ENCODE results near the genes USP14, CLUL1 and TYMS.

- PRO-cap: bidirectional peak, plus-strand start at chr18:111913, minus-strand start at chr18:111968; unidirectional peak, minus-strand start at chr18:112159
Measured at GRCh38 chr18:111368-112627, 46.6 kb upstream of the USP14 start.

- PRO-cap: bidirectional peak, plus-strand start at chr18:158557, minus-strand start at chr18:158276; bidirectional peak, plus-strand start at chr18:159080, minus-strand start at chr18:158914
Measured at GRCh38 chr18:158125-159280, at the start of gene USP14. TSS of gene USP14 (plus strand) at chr18:158557.

DNA sequence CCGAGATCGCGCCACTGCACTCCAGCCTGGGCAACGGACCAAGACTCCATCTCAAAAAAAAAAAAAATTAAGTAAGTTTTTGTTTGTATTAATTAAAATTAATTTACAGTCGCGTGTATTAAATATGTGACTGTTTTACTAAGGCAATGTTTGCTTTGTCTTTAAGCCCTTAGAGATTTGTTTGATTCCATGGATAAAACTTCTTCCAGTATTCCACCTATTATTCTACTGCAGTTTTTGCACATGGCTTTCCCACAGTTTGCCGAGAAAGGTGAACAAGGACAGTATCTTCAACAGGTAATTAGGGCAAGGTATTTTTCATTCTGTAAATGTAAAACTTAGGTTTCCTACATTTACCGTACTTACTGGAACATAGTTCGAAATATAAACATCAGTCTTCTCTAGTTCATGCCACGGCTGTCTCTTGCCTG, 38.1 kb downstream of the USP14 start:
- PRO-cap: no peak

- PRO-cap: no peak
Measured at GRCh38 chr18:204130-204741, 45.9 kb downstream of the USP14 start.

GRCh38 chr18:596667-597565, at the start of gene CLUL1:
TSS of gene CLUL1 (plus strand) at chr18:596988.
- PRO-cap: bidirectional peak, plus-strand start at chr18:597004, minus-strand start at chr18:596765

- PRO-cap: unidirectional peak, minus-strand start at chr18:657531; unidirectional peak, minus-strand start at chr18:658259
Measured at GRCh38 chr18:657444-658493, at the start of gene TYMS. TSS of gene TYMS (plus strand) at chr18:657653.

DNA sequence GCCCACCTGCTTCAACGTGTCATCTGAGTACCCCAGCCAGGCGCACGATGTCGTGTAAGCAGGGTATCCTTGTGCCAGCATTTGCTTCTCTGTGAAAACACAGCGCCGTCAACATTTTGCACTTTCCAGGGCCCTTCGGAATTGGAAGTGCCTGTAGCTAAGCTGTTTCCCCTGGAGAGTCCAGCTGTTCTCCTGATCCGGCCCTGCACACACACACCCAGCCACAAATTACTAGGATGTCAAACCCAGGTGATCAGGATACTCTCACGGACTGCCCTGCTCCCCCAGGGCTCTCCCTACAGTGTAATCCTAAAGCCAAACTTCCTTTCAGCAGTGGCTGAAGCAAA, 21.9 kb downstream of the ENOSF1 start:
- PRO-cap: no peak

DNA sequence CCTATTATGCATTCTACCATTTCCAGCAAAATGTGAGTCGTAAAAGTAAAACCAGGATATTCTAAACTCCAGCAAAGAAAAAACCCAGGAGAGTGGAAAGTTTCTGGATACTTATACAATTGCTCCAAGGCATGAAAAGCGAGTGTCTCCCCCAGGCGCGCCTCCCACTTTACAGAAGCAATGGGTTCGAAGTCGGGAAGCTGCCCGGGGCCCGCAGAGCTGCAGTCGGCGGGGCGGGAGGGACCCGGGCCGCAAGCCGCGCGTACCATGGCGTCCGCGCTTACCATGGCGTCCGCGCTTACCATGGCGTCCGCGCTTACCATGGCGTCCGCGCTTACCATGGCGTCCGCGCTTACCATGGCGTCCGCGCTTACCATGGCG, 346 bp downstream of the ENOSF1 start:
- PRO-cap: no peak

DNA sequence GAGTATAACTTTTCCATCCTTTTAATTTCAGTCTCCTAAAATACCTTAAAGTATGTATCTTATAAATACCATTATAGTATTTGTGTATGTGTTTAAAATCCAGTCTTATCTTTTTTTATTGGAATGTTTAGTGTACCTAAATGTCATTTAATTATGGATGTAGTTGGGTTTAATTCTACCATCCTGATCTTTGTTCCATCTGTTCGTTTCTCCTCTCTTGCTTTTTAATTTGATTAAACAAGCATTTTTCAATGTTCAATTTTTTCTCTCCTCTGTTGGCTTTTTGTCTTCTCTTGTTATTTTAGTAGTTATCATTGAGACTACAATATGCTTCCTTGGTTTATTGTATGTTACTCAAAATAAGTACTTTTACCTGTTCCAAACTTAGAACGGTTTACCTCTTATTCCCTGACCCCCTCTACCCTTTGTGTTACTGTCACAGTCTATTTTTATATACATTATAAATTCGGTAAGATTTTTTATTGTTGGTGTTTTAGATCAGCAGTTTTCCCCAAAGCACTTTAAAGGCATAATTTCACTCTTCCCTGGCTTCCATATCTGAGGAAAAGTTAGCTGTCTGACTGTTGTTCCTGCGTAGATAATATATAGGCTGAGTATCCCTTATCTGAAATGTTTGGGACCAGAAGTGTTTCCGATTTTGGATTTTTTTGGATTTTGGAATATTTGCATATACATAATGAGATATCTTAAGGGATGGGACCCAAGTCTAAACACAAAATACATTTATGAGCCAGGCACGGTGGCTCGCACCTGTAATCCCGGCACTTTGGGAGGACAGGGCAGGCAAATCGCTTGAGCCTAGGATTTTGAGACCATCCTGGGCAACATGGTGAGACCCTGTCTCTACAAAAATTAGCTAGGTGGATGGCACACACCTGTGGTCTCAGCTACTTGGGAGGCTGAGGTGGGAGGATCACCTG, 15.1 kb upstream of the ENOSF1 start:
- PRO-cap: no peak

DNA sequence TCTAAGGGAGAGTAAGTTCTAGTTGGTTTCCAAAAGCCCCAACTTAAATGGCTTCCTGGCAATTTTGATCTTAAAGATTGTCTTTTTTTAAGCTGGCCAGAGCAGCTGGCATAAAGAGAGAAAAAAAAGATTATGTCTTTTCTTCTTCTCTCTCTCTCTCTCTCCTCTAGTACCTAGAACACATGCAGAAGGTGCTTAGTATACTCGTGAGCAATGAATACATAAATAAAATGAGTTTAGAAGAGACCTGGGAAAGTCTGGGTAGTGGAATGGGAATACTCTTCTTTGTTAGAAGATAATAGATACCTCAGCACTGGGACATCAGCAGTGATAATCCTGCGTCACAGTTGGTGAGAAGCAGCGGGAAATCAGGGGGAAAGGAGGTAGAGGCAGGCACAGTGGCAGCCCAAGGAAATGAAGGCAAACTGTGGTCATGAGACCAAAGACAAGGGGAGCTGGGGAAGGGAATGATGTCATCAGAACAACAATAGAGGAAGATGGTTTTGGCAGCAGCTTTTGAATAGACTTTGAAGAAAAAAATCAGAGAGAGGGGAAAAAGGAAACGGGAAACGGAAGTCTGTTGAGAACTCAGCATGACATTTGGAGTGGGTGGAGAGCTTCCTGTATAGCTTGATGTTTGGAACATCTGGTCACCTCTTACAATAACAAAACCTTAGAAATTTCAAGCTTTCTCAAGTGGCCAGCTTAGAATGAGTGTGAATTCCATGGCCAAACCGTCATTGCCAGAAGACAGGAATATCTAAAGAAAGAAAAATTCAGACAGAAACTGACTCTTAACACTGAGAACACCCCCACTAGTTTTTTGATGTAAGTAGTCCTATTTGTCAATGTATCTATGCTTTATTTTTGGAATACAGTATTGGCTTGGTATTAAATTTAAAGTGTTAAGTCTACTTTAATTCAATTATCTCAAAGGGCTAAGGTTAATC, 18.3 kb upstream of the YES1 start:
- PRO-cap: no peak

DNA sequence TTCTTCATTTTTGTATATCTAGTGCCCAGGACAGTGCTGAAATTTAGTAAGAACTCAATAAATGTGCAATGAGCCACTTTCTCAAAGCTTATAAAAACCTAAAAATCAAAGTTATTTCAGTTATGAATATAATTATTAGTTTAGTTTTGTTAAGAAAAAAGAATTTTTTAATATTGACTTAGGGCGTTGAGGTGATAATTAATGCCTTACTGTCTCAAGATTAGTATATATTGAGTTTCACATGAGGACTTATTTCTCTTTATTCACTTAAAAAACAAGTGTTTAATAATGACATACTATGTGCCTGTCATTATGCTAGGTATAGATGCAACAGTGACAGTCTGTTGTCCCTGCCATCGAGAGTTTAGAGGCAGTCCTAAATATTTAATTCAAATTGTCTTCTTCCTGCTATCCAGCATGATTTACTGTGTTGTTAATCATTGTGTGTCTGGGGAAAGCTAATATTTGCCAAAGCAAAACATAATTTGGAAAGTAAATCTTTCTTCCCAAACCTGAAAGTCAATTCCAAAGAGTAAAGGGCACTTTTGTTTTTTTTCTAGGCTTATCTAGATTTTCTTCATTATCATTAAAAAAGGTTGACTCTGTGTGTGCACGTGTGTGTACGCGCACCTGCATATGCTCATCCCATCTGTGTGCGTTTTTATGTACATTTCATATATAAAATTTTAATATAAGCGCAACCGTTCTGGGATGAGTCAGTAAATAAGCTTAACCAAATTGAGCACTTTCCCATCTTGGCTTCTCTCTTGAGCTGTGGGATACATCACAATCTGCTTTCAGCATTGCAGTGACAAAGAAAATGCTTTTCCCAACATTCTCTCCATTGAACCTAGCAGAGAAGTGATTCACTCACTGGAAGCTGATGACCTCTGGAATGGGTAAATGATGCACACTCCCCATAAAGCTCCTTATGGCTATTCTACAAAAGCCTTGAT, 488.2 kb downstream of the ADCYAP1 start:
- PRO-cap: no peak

- PRO-cap: no peak
Measured at GRCh38 chr18:2728848-2729683, 73.5 kb downstream of the SMCHD1 start.

GRCh38 chr18:2730771-2731502, 75.4 kb downstream of the SMCHD1 start:
- PRO-cap: no peak

DNA sequence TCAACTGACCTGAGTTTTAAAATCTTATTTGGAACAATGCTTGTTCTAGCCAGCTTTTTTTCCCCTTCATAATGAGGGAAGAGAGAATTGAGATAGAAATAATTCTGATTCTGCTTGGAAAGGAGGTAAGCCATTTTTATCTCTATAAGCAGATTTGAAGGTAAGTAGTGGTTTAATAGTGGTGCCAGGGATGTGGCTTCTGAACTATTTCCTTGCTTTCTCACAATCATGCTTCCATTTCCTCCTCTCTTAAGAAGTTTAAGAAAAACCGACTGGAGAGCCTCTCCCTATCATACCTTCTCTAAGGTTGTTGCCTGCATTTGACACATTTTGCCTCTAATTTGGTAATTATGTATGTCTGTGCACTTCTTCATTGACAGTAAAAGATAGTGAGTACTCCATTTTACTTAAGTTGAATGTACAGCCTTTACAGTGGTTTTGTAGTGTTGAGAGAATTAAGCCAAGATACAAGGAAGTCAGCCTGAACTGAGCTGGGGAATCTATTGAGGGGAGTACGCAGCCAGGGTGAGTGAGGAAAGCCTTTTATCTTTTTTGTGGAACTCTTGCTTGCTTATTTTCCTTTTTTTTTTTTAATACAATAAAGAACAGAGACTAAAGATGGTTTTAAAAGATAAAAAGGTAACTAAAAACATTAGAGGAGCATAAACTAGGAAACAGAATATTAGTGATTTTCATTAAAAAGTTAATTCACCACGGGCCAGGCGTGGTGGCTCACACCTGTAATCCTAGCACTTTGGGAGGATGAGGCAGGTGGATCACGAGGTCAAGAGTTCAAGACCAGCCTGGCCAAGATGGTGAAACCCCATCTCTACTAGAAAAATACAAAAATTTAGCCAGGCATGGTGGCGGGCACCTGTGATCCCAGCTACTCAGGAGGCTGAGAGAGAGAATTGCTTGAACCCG, 78.8 kb downstream of the SMCHD1 start:
- PRO-cap: no peak

GRCh38 chr18:2843062-2843583, 3.7 kb upstream of the EMILIN2 start:
- PRO-cap: no peak

- PRO-cap: no peak
Measured at GRCh38 chr18:2853220-2853620, 6.4 kb downstream of the EMILIN2 start.

DNA sequence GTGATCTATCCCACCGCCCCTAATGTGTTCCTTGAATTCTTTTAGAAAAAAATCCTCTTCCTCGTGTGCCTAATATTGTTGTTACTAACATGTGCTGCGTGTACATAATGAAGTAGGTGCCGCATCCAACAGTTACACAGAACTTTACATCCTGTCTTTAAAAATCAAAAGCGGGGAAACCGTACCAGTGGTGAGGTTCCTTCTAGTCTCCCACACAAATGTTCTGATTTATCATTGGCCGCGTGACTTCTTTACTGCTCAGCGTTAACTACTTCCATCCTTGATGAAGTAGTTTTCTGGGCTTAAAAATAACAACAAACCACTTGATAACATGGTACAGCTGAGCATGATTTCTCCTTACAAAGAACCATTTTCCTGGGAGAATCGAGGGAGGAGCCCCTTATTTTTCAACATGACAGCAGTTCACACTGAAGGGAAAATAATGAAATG, 9.7 kb downstream of the EMILIN2 start:
- PRO-cap: no peak

GRCh38 chr18:2890427-2891246, 43.8 kb downstream of the EMILIN2 start:
- PRO-cap: no peak

DNA sequence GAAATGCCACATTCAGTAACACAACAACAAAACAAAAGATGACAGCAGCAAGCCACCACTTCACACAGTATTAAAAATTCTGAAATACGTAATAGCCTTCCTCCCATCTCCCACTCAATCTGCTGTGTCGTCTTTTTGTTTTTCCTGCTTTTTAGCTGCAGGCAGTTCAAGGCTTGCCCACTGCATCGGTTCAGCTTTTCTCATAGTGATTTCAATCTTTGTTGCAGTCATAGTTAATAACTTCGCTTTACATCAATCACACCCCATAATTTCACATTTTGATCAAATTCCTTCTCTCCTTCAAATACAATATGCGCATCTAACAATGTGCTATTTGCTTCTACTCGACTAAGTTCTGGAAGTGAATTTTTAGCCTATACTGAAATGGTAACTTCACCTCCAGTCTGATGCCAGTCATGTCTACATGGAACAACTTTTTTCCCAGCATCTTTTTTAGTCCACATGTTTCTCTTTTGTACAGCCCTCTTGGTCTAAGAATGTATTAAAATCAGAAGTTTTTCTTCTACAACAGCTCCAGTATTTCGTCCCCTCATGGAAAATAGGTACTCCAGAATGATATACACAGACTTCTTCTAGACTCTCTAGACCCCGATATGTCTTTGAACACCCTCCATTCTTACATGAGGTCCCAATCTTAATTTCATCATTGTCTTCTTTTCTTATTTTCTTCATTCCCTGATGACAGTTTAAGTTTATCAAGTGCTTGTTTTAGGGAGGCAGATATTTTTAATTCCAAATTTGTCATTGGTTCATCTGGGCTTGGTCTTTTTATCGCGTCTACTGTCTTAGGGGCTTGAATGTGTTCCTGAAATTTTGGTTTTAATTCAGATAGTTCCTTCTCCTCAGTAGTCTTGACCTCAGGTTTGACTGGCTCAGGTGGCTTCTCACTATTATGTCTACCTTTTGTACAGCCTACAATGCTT, 67.2 kb downstream of the LPIN2 start:
- PRO-cap: no peak

DNA sequence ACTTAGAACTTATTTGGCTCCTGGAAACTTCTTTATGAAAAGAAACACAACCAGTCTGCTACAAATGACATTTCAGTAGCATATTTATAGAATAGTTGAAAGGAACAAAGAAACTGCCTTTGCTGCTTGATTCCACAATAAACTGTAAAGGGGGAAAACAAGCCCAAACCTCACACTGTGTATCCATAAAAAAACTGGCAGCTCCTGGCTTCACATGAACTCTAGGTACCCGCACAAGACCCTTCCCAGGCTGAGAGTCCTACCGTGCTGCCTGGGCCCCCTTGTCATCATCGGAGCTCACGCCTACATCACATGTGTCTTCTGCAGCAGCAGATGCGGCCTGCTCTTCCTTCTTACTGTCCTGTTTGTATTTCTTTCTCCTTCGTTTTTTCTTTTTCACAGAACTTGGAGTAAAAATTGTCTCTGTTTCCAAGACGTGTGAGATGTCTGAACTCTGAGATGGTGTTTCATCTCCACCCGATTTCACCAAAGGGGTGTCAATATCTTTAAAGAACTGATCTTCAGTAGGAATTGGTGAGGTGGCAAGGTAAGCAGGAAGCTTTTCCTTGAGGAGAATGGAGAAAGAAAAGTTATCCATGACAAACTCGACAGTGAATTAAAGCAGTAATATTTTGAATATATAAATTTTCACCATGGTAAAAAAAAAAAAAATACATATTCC, 62.0 kb downstream of the LPIN2 start:
- PRO-cap: no peak